CMK (cell line): ENCODE measurements around a stretch of chr10.

GRCh38 chr10:69317632-69318025 is 1.0 kb upstream of the HK1 start:
- RRBS: no CpG with 5 or more reads among the region's 5 CpGs

GRCh38 chr10:69327299-69328534 is 9.1 kb downstream of the HK1 start:
- RRBS: no CpG with 5 or more reads among the region's 29 CpGs

GRCh38 chr10:69332997-69333740 is 14.5 kb downstream of the HK1 start:
- RRBS: no CpG with 5 or more reads among the region's 6 CpGs

- RRBS: no CpG with 5 or more reads among the region's 9 CpGs
These were observed 20.4 kb downstream of the HK1 start for GRCh38 chr10:69338803-69339666.

GRCh38 chr10:69384745-69385148 is 32.0 kb downstream of the TACR2 start:
- RRBS: no CpG with 5 or more reads among the region's 8 CpGs

DNA sequence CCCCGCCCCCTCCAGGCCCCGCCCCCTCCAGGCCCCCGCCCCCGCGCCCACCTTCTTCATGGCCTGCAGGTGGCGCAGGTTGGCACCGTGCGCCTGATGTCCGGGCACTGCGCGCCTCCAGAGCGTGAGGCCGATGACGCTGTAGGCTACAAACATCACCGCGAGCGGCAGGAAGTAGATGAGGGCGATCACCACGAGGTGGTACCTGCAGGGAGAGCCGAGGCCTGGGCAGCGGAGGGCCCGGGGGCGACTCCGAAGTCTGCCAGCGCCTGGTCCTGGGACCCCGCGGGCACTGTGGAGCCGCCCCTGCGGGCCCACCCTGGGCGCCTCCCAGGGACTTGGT is 7.9 kb downstream of the TACR2 start:
- RRBS: no CpG with 5 or more reads among the region's 30 CpGs

DNA sequence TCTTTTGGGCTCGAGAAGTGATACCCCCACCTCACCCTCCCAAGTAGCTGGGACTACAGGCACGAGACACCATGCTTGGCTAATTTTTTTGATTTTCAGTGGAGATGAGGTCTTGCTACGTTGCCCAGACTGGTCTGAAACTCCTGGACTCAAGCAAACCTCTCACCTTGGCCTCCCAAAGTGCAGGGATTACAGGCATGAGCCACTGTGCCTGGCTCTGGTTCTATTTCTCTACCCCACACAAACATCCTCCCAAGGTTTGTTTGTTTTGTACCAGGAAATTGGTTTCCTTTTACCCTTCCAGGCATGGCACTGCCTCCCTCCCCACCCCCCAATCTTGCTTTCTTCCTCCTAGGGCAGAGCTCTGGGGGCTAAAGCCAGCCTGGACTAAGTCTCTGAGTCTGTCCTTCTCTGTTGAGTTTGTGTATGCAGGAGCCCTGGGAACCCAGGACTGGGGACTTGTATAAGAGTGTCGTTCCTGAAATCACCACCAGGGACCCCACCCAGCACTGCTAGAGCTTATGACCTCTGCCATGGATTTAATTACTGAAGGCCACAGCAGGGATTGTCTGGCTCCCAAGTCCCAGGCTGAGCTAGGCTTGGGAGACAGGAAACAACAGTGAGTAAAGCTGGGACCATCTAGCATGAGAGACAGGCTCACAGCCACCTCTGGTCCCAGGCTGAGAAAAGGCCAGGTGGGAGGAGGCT is 1.6 kb upstream of the TSPAN15 start:
- RRBS: no CpG with 5 or more reads among the region's 4 CpGs

DNA sequence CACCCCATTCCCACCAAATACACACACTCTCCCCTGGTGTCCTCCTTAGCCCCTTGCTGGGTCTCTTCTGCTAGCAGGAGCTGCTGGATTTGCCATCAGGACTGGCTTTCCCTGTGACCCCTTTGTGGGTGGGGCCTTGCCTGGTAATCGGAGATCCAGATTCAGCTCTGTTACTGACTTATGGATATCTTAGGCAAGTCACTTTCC is 1.5 kb downstream of the TSPAN15 start:
- RRBS: no CpG with 5 or more reads among the region's 1 CpG

- RRBS: 91% methylated on average over 12 of the region's 87 CpGs
These were observed 635 bp downstream of the NEUROG3 start for GRCh38 chr10:69572301-69573272.

- RRBS: no CpG with 5 or more reads among the region's 1 CpG
These were observed 2.5 kb upstream of the NEUROG3 start for GRCh38 chr10:69575710-69576078.

GRCh38 chr10:69912491-69913052 is 110.9 kb downstream of the COL13A1 start:
- RRBS: no CpG with 5 or more reads among the region's 7 CpGs

- RRBS: no CpG with 5 or more reads among the region's 9 CpGs
These were observed 96.1 kb upstream of the MACROH2A2 start for GRCh38 chr10:69956541-69956865.

- RRBS: no CpG with 5 or more reads among the region's 7 CpGs
These were observed 4.0 kb upstream of the TYSND1 start for GRCh38 chr10:70150102-70151292.

DNA sequence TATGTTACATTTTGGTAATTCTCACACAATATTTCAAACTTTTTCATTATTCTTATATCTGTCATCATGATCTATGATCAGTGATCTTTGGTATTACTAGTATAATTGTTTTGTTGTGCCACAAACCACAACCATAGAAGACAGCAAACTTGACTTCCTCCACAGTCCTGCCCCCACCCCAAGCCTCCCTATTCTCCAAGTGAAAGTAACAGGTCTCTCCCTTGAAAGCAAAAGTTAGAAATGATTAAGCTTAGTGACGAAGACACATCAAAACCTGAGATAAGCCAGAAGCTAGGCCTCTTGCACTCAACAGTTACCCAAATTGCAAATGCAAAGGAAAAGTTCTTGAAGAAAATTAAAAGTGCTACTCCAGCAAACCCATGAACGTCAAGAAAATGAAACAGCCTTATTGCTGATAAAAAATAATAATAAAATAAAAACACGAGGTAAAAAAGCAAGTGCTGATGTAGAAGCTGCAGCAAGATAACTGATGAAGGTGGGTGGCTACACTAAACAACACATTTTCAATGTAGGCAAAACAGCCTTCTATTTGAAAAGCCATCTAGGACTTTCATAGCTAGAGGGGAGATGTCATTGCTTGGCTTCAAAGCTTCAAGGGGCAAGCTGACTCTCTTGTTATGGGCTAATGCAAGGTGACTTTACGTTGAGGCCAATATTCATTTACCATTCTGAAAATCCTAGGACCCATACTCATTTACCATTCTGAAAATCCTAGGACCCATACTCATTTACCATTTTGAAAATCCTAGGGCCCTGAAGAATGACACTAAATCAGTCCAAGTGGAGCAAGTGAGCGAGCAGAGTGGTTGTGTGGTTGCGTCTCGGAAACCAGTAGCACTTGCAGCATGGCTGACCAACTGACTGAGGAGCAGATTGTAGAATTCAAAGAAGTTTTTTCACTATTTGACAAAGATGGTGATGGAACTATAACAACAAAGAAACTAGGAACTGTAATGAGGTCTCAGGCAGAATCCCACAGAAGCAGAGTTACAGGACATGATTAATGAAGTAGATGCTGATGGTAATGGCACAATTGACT is 7.2 kb downstream of the SAR1A start:
- RRBS: no CpG with 5 or more reads among the region's 7 CpGs

DNA sequence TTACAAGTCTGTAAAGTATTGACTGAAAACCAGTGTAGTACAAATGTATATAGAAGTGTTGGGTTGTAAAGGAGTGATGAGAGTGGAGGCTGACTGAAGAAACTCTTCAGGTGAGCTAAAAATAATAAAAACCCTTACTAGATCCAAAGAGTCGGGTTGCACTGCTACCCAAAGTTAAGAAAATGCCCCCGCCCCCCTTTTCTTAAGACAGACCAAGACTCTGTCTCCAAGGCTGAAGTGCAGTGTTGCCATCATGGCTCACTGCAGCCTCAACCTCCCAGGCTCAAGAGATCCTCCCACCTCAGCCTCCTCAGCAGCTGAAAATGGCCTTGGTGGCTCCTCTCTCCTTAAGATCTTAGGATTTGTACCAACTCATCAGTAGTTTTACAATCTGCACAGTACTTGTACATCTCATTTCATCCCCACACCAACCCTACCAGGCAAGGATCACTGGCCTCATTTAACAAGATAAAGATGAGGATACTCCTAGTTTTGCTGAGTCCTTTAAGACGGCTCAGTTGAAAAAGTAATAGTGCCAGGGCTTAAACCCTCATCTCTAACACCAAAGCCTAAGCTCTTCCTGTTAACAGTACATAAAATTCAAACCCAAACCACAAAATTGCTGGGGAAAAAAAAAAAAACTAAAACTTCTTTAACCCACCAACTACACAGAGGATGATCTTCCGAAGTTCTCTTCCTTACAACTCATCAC is 1.5 kb downstream of the SAR1A start:
- RRBS: no CpG with 5 or more reads among the region's 4 CpGs

DNA sequence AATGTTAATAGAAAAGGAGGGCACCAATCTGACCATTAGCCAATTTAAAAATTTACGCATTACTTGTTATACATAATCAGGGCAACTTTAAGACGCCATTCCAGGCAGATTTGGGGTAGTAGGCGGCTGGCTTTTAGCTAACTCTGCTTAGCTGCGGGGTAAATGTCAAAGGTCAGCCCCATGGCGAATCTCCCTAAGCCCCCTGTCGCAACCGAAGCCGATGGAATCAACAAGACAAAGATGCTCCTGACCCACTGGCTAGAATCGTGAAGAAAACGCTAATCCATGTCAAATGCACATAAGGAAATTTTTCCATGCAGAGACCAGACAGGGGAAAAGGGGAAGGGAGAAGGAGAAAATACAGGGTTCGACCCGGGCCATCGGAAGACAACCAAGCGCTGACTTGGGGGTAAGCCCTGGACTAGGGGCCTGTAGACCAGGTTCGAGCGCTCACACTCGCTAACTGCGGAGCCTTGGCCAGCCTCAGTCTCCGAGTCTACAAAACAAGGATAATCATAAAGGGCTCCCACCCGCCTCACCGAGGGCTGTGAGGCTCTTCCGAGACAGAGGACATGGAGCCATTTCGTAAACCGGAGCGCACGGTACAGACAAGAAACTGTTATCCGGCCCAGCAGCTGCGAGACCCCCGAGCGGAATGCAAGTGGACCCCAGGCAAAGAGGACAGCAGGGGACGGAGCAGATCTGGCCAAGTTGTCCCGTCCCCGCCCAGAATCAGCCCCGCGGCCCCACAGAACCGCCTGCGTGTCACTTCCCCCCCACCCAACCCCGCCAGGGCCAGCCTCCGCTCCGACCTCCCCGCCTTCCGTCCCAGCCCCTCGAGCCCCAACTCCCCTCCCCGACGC is 548 bp downstream of the SAR1A start:
- RRBS: no CpG with 5 or more reads among the region's 45 CpGs

GRCh38 chr10:70331705-70332253 is 48.0 kb upstream of the NPFFR1 start:
- RRBS: 5% methylated on average over 2 of the region's 8 CpGs

DNA sequence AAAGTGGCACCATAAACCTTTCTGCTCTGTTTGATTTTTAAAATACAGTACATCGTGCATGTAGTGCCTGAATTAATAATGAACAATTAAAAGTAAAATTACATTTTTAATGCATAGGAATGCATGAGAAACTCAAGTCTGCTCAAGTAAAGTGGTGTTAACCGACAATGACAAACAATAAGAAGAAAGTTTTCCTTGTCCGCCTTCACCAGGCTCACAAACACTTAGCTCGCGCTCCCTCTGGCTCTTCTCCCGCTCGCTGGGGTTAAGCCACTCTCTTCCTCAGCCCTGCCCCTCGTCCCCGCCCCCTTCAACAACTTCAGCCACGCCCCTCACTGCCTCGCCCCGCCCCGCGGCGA is 234 bp upstream of the EIF4EBP2 start:
- RRBS: no CpG with 5 or more reads among the region's 15 CpGs

GRCh38 chr10:70427635-70428227 is 13.8 kb downstream of the NODAL start:
- RRBS: no CpG with 5 or more reads among the region's 3 CpGs